Measurements from ENCODE around the genes RAB3IL1, FTH1 and SCGB1D4.

DNA sequence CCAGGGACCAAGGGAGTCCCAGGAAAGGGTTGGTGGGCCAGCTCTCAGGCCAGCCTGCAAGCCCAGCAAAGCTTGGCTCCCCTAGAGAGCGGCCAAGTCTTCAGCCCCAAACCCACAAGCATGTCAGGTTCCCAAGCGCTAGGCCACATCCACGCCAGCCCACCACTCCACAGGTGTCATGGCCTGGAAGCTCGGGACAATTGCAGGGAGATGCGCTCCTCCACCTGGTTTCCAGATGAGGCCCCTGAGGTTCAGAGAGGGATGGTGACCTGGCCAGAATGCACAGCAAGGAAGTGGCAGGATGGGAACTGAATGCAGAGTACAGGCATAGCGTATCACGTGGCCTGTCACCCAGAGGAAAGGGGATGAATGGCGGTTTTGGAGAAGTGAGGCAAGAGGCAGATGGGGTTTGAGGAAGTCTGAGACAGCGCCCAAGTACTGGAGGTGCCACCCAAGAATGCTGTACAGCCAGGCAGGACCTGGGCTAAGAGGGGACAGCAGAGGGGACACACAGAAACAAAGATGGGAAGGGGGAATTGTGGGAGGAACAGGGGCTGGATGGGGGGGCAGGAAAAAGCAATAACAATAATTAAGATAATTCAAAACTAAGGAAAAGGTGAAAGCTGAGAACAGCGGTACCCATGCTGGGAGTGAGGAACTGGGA, 4.9 kb downstream of the RAB3IL1 start:
- PRO-cap = no peak

GRCh38 chr11:61917135-61918148, at the start of gene RAB3IL1:
TSS of gene RAB3IL1 (minus strand) at chr11:61917566.
- PRO-cap = bidirectional peak, plus-strand start at chr11:61917664, minus-strand start at chr11:61917566

DNA sequence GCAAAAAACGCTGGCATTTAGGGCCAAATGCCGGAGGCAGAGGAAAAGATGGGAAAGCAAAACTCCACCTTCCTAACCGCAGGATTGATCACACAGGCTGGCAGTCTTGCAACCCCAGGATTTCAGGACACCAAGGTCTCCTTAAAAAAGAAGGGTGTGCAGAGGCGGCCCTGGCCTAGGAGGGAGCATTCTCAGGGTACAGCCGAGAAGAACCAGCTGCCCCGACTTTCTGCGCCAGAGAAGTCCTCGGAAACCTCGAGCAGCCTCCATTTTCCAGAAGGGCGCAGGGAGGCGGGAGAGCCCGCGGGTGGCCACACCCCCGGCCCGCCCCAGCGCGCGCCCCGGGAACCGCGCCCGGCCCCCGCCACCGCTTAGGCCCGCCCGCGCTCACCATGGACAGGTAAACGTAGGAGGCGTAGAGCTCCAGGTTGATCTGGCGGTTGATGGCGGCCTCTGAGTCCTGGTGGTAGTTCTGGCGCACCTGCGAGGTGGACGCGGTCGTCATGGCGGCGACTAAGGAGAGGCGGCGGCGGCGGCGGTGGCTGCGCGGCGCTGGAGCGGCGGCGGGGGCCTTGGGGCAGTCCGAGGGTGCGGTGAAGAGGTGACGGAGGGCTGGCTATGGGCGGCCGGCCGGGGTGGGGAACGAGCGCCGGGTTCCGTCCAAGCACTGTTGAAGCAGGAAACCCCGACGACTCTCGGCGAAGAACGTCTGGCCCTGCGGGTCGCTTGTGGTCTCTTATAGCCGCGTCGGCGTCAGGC, at the start of gene FTH1:
TSS of gene FTH1 (minus strand) at position 714 of the 759 bp plus-strand sequence.
- PRO-cap = bidirectional peak, plus-strand start outside the sequence, minus-strand start at position 711 of the sequence

DNA sequence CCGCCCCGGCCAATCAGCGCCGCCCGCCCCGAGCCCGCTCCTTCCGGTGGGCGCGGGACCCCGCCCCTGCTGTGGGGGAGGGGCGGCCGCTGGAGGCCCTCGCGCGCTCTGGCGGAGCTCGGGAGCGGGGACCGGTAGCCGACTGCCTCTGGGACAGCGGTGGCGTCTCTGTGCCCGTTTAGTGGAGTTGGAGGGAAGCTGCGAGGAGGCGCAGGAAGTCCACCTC, 159 bp upstream of the FTH1 start:
- PRO-cap = bidirectional peak, plus-strand start at position 104 of the sequence, minus-strand start outside the sequence

GRCh38 chr11:61967906-61968597, 618 bp upstream of the FTH1 start:
- PRO-cap = unidirectional peak, plus-strand start at chr11:61968168; unidirectional peak, minus-strand start at chr11:61968277

- PRO-cap = no peak
Measured at GRCh38 chr11:61973302-61974139, 6.1 kb upstream of the FTH1 start.

GRCh38 chr11:61980656-61981013, 13.2 kb upstream of the FTH1 start:
- PRO-cap = no peak

GRCh38 chr11:62298901-62299347, at the start of gene SCGB1D4:
TSS of gene SCGB1D4 (minus strand) at chr11:62299075.
- PRO-cap = no peak

- PRO-cap = no peak
Measured at GRCh38 chr11:62433130-62433622, 14.3 kb downstream of the SCGB1A1 start.

DNA sequence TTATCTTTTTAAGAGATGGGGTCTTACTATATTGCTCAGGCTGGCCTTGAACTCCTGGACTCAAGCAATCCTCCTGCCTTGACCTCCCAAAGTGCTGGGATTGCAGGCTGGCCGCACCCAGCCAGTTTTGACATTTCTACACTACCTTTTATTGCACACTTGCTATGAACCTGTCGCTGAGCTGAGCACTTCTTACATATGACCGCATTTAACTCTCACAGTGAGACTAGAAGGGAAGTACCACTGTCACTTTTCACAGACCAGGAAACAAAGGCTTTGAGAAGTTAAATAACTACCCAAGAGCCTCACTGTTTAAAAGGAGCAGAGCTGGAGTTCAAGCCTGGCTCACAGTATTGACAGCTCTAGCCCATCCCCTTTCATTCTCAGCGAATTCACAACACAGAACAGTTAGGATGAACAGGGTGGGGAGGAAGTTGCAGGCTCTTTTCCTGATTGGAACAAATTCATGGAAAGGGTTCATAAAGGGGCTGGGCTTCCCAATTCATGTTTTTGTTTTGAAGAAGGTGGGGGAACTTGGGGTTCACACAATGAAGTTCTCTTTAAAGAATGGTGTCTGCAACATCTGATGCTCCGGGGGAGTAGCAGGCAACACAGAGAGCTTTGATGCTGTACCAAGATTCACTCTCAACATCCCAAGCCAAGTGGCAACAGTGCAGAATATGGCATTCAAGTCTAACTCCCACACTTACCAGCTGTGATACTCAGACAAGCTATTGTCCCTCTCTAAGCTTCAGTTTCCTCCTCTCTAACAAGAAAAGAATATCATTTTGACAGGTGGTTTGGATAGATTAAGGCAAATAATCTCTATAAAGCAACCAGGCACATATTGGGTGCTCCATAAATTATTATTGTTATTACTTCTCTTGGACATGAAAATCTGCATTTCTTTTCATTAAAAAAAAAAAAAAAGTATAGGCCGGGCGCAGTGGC, 17.2 kb downstream of the SCGB1A1 start:
- PRO-cap = no peak

GRCh38 chr11:62446107-62446659, 27.4 kb downstream of the SCGB1A1 start:
- PRO-cap = no peak

DNA sequence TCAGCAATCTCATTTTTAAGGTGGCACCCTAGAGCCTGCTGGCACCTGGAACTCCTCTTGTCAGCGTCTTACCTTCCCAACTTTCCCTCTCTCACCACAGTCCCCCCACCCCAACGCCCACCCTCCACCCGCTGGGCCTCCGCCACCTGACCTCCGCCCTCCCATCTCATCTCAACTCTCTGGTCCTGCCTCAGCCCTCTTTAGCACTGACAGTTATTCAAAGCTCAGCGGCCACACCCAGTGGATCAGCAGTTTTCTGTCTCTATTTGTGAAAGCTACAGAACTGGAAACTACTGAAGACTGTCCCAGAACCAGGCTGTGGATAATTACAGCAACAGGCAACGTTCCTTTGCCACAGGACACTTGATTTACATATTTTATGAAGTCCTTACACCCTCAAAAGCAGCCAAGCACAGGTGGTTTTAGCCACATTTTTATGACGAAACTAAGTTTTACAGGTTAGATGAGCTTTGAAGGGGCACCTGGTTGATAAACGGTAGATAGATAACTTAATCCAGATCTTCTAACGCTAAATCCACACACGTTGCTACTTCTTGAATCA, 43.3 kb downstream of the SCGB1A1 start:
- PRO-cap = no peak

- PRO-cap = no peak
Measured at GRCh38 chr11:62508074-62509039, 38.2 kb downstream of the AHNAK start.

DNA sequence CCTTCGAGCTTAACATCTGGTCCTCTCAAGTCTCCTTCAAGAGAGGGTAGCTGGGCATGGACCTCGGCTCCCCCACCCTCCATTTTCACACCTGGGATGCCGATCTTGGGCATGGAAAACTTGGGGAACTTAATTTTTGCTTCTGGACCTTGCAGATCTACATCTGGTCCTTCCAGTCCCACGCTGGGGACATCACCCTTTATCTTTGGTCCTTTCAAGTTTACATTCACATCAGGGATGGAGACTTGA, 28.1 kb downstream of the AHNAK start:
- PRO-cap = no peak

DNA sequence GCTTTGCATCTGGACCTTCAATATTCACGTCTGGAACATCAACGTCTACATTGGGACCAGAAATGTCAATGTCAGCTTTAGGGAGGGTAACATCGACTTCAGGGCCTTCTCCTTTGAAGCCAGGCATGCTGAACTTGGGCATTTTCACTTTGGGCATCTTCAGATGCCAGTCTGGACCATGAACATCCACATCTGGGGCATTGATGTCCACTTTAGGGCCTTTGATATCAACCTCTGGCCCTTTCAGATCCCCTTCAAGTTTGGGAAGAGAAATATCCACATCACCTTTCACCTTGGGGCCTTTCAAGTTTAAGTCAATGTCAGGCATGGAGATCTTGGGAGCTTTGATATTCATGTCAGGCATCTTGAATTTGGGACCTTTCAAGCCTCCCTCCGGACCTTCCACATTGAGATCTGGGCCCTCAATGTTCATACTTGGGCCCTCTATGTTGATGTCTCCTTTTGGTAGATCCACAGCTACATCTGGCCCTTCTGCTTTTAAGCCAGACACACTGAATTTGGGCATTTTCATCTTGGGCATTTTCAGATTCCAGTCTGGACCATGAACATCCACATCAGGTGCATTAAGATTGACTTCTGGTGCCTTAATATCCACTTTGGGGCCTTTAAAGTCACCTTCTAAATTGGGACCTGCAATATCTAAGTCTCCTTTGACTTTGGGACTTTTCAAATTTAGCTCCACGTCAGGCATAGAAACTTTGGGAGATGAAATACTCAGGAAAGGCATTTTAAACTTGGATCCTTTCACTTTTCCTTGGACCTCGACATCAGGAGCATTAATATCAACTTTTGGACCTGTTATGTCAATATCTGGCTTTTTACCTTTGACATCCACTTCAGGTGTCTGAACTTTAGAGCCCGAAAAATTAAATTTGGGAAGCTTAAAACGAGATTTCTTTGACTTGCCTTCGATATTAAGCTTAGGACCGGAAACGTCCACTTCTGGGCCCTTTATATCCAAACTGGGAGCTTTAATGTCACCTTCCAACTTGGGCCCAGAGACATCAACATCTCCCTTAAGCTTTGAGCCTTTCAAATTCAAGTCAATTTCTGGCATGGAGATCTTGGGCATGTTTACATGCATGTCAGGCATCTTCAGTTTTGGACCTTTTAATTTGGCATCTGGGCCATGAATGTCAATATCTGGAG, 22.8 kb downstream of the AHNAK start:
- PRO-cap = no peak

- PRO-cap = no peak
Measured at GRCh38 chr11:62556141-62557185, 9.9 kb upstream of the AHNAK start.

GRCh38 chr11:62597728-62598833, 3.6 kb downstream of the MTA2 start:
- PRO-cap = no peak

- PRO-cap = no peak
Measured at GRCh38 chr11:62607456-62607915, 5.1 kb downstream of the EML3 start.

- PRO-cap = no peak
Measured at GRCh38 chr11:62678223-62678462, 730 bp downstream of the UBXN1 start.

DNA sequence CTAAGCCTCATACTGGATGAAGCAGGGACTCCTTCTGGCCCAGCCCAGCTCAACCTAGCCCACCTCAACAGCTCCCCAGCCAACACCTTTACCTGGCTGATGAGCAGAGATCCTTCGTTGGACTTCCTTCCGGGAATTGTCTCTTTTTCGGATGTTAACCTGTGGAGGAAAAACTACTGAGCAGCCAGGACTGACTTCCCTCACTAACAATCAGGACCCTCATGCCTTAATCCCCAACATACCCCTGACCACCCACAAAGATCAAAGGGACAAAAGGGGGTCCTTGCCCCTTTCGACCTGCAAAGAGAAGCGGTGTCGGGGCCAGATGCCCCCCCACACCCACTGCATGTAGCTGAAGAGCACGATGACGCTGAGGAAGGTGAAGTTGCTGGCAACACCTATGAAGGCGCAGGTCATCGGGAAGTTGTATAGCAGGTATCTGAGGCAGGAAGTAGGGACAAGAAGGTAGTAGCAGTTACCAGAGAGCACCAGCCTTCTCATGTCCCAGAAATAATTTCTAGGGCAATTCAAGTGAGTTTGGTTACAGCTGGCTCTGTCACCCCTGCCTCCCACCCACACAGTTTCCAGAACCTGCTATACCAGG, 1.8 kb upstream of the LRRN4CL start:
- PRO-cap = no peak

All from osteocyte (in vitro differentiated cells).